Measurements from ENCODE around the genes EXT2, ALX4, CD82 and PRDM11.

DNA sequence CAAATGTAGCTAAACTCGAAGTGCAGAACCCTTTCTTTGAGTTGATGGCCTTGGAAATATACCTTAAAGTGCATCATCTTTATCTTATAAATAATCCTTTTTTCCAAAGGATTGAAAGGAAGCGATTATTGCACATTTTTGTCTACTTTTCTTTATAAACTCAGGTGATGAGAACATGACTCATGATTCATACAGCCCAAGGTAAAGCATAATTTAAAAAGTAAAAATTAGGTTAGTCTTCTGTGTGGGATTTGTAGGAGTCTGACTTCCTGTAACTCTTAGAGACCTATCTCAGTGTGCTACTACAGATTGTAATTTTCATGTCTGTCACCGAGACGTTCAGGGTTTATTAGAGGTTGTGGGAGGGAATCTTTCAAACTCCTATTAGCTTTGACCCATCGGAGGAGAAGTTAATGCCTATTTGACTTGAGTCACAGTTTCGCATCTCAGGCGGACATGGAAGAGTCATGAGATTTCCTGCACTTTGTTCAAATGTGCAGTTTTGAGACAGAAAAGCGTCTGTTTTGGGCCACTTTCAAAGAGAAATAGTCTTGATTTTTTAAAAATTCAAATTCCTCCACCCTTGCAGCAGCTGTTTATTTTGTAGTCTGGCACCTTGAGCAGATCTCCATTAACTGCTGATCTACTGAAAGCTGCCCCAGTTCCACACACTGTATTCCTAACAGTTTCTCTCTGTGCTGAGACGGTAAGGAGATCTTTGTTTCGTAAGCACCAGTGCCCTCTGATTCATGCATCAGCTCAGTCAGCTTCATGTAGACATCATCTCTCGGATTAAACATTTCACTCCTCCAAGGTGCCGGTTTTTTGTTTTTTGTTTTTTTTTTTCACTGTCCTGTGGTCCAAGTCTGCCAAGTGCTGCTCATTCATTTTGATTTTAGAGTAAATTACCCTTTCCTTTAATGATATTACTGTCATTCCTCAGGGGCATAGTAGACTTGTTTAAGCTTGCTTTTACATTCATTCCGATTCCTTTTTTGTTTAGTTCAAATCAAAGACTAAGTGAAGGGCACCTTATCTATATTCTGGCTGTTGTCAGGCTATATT, 24.3 kb downstream of the ALKBH3 start:
- RRBS, result no CpG with 5 or more reads among the region's 13 CpGs
CAGE:
- cytosol, long polyA plus RNA, result no peak
- long polyA plus RNA, result no peak
- nucleus, long polyA plus RNA, result no peak

DNA sequence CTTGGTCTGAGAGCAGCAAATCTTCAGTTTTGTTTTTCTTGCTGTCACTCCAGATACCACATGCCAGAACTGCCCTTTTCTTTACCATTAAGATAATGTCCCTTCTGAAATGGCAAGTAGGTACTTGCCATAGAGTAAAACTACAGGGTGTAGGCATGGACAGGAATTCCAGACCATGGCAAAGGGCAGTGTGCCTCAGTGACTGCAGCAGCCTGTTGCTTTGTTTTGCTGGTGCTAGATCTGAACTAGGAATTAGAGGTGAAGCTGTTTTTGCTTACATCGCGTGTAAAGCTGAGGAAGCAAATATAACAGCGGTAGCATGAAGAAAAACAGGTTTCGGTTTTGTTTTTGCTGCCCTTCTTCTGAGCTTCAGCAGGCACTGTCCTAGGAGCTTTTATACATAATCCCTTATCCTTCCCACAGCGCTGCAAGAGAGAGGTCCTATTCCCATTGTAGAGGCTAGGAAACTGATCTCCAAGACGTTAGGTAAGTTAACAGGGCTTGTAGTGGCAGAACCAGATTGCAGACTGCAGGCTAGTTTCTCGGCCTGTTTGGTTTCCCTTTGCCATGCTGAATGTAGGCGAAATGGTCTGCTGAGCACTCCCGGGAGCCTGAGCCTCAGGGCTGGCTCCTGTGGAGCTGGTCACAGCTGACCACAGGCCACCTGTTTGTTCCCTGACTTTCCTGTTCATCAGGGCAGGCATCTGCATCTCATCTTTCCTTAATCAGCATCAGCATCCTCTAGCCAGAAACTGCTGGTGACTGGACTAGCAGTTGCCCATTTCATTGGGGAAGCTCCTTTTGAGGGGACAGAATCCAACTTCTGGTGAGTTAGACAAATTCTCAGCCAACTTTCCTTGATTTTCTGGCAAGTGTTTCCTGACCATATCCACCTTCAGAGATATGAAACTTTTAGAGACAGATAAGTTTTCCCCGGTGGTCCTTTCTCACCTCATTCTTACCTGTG, 20.4 kb upstream of the C11orf96 start:
- RRBS, result no CpG with 5 or more reads among the region's 10 CpGs
CAGE:
- cytosol, long polyA plus RNA, result no peak
- long polyA plus RNA, result no peak
- nucleus, long polyA plus RNA, result no peak

- RRBS, result no CpG with 5 or more reads among the region's 10 CpGs
CAGE:
- cytosol, long polyA plus RNA, result no peak
- long polyA plus RNA, result no peak
- nucleus, long polyA plus RNA, result no peak
Observed at GRCh38 chr11:43997252-43997570, 50.6 kb upstream of the ACCSL start.

- RRBS, result no CpG with 5 or more reads among the region's 13 CpGs
CAGE:
- cytosol, long polyA plus RNA, result no peak
- long polyA plus RNA, result no peak
- nucleus, long polyA plus RNA, result no peak
Observed at GRCh38 chr11:44006629-44007262, 41.0 kb upstream of the ACCSL start.

DNA sequence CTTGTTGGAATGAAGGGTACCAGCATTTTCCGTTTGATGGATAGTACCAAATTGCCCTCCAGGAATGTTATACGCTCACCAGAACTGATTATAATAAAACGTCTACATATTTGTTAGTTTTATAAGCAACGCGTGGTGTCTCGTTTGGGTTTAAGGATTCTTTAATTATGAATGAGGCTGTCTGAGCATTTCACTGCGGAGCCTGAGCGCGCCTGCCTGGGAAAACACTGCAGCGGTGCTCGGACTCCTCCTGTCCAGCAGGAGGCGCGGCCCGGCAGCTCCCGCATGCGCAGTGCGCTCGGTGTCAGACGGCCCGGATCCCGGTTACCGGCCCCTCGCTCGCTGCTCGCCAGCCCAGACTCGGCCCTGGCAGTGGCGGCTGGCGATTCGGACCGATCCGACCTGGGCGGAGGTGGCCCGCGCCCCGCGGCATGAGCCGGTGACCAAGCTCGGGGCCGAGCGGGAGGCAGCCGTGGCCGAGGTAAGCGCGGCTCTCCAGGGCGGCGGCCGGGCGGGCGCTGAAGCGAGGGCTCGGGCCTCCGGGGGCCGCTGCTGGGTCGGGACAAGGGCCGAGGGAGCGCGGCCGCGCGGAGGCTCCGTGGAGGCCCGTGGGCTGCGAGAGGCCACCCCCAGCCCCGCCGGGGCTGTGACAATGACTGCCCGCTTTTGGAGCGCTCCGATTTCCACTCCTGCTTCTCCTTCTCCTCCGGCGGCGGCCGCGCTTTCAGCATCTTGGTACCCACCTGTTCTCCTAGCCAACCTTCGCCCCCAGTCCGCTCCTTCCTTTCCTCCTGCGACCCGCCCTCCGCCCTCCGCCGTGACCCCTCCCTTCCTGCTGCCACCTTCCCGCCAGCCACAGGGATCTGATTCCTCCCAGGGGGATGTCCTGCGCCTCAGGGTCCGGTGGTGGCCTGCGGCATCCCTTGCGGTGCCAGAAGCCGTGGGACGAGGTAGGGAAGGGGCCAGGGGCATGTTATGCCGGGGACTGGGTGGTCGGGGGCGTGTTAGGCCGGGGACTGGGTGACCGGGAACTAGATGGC, at the start of gene EXT2:
Gene EXT2, plus strand, starts transcription at position 307 of the 1,040 bp plus-strand sequence.
- RRBS, result 1% methylated on average over 45 of the region's 92 CpGs
CAGE:
- cytosol, long polyA plus RNA, result start-site peak on the plus strand centred at position 308 of the sequence, 17 bp wide, 101 and 209 reads in 2 replicates
- long polyA plus RNA, result start-site peak on the plus strand centred at position 311 of the sequence, 40 bp wide, 127 and 197 reads in 2 replicates
- nucleus, long polyA plus RNA, result no peak

GRCh38 chr11:44309975-44310763, at the start of gene ALX4:
Gene ALX4 (minus strand): TSS chr11:44310139.
- RRBS, result 0% methylated on average over 3 of the region's 42 CpGs
CAGE:
- cytosol, long polyA plus RNA, result no peak
- long polyA plus RNA, result no peak
- nucleus, long polyA plus RNA, result no peak

DNA sequence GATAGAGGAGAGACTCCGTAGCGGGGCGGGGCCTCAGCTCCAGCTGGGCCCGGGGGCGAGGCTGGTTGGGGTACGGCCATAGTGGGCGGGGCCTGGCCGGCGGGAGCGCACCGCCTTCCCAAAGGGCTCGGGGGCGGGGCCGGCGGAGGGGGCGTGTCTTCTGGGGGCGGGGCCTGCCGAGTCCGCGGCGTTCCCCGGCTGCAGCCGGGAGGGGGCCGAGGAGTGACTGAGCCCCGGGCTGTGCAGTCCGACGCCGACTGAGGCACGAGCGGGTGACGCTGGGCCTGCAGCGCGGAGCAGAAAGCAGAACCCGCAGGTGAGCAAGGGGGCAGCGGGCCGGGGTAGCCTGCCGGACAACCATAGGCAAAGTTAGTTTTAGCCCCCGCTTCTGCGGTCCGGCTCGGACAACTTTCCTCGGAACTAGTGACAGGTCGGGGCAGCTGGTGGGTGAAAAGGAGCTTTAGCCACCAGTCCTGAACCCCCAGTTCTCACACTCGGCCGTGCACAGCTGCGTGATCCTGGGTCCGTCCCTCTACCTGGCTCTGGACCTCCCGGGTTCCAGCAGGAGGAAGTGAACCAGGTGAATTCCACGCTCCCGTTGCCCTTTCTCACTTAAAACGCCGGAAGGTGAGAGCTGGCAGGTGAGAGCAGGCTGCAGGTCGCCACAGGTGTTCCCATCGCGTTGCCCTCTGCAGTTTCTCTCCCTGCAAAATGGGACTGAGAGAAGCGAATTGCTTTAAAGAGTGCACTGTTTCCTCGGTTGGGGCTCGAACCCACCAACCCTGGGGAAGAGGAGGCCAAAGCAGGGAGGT, at the start of gene CD82:
Gene CD82, plus strand, starts transcription at position 243 of the 812 bp plus-strand sequence.
- RRBS, result 4% methylated on average over 35 of the region's 58 CpGs
CAGE:
- cytosol, long polyA plus RNA, result start-site peak on the plus strand centred at position 226 of the sequence, 39 bp wide, 95 and 280 reads in 2 replicates
- long polyA plus RNA, result no peak
- nucleus, long polyA plus RNA, result no peak

- RRBS, result no CpG with 5 or more reads among the region's 11 CpGs
CAGE:
- cytosol, long polyA plus RNA, result no peak
- long polyA plus RNA, result no peak
- nucleus, long polyA plus RNA, result no peak
Observed at GRCh38 chr11:44590642-44591807, 25.6 kb downstream of the CD82 start.

DNA sequence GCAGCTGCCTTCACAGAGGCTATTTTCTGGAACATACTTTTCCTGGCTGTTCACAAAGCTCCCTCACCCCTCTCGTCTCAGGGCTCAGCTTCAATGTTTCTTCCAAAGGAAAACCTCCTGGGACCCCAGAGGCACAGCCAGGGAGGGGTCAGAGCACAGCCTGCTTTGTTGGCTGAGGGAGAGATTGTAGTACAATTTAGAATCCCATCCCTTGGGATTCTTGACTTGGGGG, 57.0 kb downstream of the TSPAN18 start:
- RRBS, result no CpG with 5 or more reads among the region's 1 CpG
CAGE:
- cytosol, long polyA plus RNA, result no peak
- long polyA plus RNA, result no peak
- nucleus, long polyA plus RNA, result no peak

DNA sequence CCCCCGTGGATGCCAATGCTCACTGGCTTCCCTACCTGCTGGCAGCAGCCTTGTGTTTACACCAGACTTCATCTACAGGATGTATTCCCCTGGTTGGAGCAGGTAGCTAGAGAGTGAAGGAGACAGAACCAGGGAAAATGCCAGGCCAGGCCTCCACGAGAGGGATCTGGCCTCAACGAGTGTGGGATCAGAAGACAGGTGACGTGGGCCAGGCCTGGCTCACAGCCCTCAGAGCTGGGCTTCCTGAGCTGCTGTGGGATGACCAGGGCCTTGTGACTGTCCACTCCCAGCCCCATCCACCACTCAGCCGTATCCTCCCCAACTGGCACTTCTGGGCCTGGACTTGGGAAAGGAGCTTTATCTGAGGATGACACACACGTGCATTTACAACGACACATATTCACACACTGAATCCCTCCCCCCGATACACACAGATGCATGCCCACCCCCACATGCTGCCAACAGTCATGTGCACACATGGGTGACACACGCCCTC, 93.2 kb downstream of the TP53I11 start:
- RRBS, result no CpG with 5 or more reads among the region's 9 CpGs
CAGE:
- cytosol, long polyA plus RNA, result no peak
- long polyA plus RNA, result no peak
- nucleus, long polyA plus RNA, result no peak

DNA sequence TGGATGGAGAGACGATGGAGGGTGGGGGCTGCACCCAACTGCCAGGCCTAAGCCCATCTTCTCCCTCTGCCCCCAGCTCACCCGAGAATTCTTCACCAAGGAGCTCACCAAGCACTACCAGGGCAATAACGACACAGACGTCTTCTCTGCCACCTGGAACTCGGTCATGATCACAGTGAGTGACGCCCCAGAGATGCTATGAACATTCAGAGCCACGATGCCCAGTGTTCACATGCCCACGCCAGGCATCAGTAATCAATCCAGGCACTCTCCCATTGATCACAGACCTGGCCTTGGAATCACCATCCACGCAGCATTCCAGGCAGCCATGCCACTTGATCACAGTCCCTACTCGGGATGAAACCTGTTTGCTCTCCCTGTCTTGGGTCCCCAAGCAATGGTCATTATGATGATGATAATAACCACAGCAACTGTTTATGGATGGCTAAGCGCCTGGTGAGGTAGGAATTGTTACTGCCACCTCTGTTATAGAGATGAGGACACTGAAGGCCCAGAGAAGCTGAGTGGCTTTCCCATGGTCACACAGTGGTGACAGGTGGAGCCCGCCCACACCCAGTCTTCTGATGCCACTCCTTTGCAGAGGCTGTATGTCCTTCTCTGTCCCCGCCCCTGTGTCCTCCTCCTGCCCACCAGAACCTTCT, 31.4 kb downstream of the TP53I11 start:
- RRBS, result no CpG with 5 or more reads among the region's 13 CpGs
CAGE:
- cytosol, long polyA plus RNA, result no peak
- long polyA plus RNA, result no peak
- nucleus, long polyA plus RNA, result no peak

DNA sequence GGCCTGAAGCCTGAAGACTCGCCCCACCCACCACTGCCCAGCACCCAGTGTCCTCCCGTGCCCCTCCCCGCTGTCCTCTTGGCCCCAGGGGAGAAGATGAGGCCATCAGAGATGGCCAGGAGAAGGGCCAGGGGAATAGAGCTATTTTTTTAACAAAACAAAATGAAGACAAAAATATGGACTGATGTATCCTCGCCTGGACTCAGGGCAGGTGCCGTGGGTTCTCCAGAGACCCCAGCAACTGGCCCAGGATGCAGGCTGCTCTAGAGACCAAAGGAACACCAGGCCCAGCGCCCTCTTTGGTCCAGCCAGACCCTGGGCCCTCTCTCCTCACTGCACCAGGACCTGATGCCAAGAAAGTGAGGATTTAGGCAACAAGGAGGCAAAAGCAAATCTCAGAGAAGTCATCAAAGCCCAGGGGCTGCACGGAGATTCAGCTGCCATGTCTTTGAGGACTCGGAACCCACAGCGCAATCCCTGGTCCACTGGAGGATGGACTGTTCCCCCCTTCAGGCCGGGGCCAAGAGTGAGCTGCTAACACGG, 21.4 kb downstream of the TP53I11 start:
- RRBS, result no CpG with 5 or more reads among the region's 11 CpGs
CAGE:
- cytosol, long polyA plus RNA, result no peak
- long polyA plus RNA, result no peak
- nucleus, long polyA plus RNA, result no peak

DNA sequence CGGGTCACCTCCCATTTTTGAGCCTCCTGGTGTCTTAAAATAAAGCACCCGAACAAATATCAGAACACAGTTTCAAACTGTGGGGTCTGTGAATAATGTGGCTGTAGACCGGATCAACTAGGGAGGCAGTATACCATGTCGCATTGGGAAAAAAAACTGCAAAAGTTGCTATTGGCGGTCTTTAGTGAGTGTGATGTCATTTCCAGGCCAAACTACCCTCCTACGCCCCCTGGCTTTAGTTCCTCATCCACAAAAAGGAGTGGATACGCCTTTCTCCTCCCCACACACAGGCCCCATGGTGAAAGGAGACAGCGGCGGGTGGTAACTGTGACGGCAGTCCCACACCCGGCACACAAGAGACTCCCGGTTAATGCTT, 11.1 kb downstream of the TP53I11 start:
- RRBS, result 73% methylated on average over 3 of the region's 12 CpGs
CAGE:
- cytosol, long polyA plus RNA, result no peak
- long polyA plus RNA, result no peak
- nucleus, long polyA plus RNA, result no peak

DNA sequence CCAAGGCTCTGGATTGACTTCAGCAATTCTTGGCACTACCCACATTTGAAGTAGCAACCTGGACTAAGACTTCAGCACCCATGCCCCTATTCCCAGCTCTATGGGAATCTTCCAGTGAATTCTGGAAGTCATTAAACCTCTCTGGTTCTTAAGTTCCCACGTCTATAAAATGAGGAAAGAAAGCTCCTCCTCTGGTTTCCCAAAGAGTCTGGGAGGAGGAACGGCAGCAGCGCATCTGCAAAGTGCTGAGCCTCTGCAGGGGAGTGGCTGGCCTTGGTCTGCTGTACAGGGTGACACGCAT, 73.6 kb upstream of the TP53I11 start:
- RRBS, result no CpG with 5 or more reads among the region's 4 CpGs
CAGE:
- cytosol, long polyA plus RNA, result no peak
- long polyA plus RNA, result no peak
- nucleus, long polyA plus RNA, result no peak

DNA sequence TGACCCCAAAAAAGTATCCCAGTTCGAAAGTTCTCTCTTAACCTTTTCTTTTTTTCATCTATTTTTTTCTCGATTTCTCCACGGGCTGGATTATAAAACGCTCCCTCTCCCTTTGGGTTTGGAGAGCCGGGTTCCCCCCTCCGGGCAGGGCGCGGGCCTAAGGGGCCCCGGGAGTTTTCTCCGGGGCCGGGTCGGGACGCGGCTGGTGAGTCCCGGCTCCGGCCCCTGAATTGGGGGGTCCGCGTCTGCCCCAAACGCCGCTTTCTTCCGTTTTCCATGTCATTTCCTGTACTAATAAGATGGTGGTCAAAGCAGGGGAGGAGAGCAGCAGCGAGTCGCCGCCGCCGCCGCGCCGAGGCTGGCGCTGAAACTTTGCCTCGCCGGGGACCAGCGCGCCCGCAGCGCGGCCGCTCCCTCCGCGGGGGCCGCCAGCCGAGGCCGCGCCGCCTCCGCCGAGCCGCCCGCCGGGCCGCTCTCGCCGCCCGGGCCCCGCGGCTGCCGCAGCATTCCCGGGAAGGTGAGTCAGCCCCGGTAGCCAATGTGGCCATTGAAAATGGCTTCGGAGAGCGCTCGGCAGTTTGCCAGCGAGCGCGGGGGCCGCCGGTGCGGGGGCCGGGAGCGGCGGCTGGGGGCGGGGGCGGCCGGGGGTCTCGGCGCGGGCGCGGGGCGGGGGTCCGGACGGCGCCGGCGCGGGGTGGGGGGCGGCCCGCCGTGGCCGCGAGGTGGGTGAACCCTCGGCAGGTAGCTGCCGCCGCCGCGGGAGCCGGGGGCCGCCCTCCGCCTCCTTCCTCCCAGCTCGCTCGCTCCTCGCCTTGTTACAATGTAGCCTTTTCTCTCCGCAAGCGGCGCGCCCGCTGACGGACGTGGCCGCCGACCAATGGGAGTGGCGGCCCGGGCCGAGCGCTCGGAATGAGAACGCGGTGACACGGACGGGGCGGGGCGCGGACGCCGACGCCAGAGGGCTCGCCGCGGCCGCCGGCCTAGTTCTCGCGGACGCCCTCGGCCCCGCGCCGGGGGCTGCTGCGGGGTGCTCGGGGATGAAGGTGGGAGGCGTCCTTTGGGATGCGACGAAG, at the start of gene PRDM11:
Gene PRDM11, plus strand, starts transcription at position 279 of the 1,073 bp plus-strand sequence.
- RRBS, result 2% methylated on average over 64 of the region's 143 CpGs
CAGE:
- cytosol, long polyA plus RNA, result no peak
- long polyA plus RNA, result no peak
- nucleus, long polyA plus RNA, result no peak

GRCh38 chr11:45157979-45158684, 11.7 kb downstream of the PRDM11 start:
- RRBS, result no CpG with 5 or more reads among the region's 9 CpGs
CAGE:
- cytosol, long polyA plus RNA, result no peak
- long polyA plus RNA, result no peak
- nucleus, long polyA plus RNA, result no peak

DNA sequence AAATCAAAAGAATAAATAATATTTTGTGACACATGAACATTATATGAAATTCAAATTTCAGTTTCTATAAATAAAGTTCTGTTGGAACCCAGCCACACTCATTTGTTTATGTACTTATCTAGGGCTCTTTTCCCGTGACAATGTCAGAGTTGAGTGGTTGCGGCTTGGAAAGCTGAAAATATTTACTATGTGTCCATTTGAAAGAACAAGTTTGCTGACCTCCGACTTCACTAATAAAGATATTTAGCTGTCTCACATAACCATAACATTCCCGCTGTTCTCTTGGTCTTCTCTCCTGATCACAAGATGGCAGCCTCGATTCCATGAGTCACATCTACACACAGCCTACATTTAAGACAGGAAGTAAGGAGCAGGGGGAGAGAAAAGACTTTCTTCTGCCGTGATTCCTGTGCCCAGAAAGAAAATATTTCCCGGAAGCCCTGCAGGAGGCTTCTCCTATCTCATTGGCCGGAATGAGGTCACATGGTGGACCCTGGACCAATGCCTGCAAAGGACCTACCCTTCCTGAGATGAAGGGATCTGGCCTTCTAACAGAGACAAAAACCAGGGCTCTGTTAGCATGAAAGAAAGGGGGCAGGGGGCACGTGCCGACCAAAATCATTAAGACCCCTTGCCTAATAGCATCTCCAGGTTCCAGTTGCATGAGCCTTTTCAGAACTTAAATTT, 47.4 kb upstream of the SYT13 start:
- RRBS, result no CpG with 5 or more reads among the region's 10 CpGs
CAGE:
- cytosol, long polyA plus RNA, result no peak
- long polyA plus RNA, result no peak
- nucleus, long polyA plus RNA, result no peak

GRCh38 chr11:45721907-45722484, 56.6 kb upstream of the CHST1 start:
- RRBS, result no CpG with 5 or more reads among the region's 17 CpGs
CAGE:
- cytosol, long polyA plus RNA, result no peak
- long polyA plus RNA, result no peak
- nucleus, long polyA plus RNA, result no peak

DNA sequence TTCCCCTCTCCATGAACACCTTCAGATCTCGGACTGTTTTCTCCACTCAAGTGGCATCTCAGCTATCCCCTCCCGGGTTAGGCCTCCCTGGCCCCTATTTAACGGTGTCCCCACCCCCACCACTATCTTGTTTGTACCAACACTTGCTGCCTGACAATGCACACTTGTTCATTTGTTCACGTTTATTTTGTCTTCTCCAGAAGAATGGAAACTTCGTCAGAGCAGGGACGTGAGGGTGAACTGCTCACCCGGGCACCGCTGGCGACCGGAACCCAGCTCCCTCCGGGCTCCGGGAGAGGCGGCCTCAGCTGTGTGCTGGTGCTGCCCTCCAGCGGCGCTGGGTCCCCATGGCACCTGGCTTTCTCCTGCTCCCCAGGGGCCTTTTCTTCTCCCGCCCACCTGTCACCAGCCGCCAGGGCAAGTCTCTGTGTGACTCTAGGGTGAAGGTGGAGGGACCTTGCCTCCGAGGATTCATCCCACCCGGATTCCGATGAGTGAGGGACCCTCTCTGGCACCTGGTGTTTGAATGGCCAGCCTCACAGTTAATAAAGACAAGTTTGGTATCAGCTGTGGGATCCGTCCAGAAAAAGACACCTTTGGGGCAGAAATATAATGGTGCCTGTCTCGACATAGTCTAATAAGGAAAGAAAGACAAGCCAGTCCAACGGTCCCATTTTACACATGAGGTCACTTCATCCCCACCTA, 33.0 kb upstream of the SLC35C1 start:
- RRBS, result no CpG with 5 or more reads among the region's 23 CpGs
CAGE:
- cytosol, long polyA plus RNA, result no peak
- long polyA plus RNA, result no peak
- nucleus, long polyA plus RNA, result no peak

GRCh38 chr11:45823366-45824396, 18.7 kb downstream of the SLC35C1 start:
- RRBS, result no CpG with 5 or more reads among the region's 16 CpGs
CAGE:
- cytosol, long polyA plus RNA, result no peak
- long polyA plus RNA, result no peak
- nucleus, long polyA plus RNA, result no peak

Measured in IMR-90 (cell line).